ENCODE measurements around the genes KRTAP25-1, KRTAP23-1, KRTAP22-2, KRTAP6-1, KRTAP20-3 and KRTAP7-1.

- RRBS: no CpG with 5 or more reads among the region's 5 CpGs
These were observed 180.5 kb downstream of the N6AMT1 start for GRCh38 chr21:28704718-28705074.

DNA sequence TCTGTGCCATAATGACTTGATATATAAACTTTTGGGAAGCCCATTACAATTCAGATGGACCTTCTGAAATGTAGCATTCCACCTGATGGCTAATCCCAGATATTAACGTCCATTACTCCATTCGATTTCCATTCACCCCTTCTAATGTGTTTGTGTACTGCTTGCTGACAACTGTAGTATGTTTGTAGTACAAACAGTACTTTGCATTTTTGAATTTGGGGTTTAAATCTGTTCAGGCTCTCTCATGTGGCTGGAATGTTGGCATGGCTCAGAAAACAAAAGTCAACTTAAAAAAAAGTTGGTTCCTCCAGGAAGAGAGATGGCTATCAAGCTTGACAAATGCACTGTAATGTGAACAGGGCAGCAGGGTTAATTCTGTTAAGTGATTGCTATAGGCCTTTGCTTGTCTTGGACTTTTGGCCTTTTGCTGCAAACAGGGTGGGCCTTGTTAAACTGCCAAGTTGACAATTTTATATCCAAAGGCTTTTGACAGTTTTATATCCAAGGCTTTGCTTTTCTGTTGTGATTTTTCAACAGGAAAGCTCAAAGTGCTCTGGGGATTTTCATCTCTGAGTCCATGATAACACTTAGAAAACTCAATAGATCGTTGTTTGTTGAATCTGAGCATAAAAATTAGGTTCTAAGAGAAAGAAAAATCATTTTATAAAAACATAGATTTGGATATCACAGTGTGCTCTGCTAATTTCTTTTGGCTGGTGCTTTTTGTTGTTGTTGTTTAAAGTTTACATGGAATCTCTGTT is 62.2 kb downstream of the N6AMT1 start:
- RRBS: no CpG with 5 or more reads among the region's 3 CpGs

- RRBS: no CpG with 5 or more reads among the region's 1 CpG
These were observed 48.5 kb downstream of the N6AMT1 start for GRCh38 chr21:28836634-28837002.

GRCh38 chr21:28922207-28922831 is 37.2 kb upstream of the N6AMT1 start:
- RRBS: no CpG with 5 or more reads among the region's 10 CpGs

- RRBS: 71% methylated on average over 5 of the region's 46 CpGs
These were observed 7.5 kb upstream of the LTN1 start for GRCh38 chr21:29000055-29000734.

DNA sequence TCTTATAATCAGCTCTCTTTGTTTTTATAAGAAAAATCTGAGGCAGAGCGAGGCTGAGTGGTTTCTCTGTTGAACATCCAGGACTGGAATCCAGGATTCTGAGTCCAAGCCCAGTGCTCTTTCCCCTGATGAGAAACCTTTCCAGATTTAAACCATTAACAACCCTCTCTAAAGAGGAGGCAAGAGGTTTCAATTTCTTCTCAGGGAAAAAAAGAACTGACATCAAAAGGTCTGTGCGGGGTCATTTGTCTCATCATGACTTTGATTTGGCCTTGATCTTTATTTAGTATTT is 18.6 kb upstream of the CCT8 start:
- RRBS: no CpG with 5 or more reads among the region's 2 CpGs

GRCh38 chr21:29307906-29308494 is 9.3 kb downstream of the BACH1 start:
- RRBS: no CpG with 5 or more reads among the region's 2 CpGs

DNA sequence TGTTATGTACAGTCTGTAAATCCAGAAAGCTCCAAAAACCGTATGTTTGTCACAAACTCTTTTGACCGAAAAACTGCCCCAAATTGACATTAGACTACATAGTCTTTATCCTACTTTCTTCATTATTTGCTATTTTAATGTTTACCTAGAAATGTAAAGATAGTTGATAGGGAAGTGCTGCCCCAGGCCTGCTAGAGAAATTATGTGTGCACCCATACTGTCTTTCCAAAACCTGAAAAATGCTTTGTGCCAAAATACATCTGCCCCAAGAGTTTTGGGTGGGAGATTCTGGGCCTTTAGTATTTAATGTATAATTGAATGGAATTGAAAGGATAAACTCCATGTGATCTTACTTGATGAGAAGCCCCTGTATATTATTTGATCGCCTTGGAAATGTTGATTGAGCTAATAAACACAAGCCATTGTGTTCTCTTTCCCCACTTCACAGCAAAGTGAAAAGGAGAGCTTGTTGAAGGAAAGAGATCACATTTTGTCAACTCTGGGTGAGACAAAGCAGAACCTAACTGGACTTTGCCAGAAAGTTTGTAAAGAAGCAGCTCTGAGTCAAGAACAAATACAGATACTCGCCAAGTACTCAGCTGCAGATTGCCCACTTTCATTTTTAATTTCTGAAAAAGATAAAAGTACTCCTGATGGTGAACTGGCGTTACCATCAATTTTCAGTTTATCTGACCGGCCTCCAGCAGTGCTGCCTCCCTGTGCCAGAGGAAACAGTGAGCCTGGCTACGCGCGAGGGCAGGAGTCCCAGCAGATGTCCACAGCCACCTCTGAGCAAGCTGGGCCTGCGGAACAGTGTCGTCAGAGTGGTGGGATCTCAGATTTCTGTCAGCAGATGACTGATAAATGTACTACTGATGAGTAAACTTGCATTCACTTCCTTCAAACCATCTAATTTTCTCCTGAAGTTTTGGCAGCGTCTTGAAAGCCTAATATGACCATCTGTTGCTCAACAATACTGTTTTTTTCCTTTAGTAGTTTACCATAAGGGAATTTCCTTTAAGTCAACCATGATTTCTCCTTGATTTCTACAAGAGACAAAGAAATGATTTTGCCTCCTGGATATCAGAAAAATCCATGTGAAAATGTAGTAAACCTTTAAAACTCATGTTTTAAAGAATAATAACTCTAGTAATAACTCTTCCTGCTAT is 43.6 kb downstream of the BACH1 start:
- RRBS: no CpG with 5 or more reads among the region's 12 CpGs

DNA sequence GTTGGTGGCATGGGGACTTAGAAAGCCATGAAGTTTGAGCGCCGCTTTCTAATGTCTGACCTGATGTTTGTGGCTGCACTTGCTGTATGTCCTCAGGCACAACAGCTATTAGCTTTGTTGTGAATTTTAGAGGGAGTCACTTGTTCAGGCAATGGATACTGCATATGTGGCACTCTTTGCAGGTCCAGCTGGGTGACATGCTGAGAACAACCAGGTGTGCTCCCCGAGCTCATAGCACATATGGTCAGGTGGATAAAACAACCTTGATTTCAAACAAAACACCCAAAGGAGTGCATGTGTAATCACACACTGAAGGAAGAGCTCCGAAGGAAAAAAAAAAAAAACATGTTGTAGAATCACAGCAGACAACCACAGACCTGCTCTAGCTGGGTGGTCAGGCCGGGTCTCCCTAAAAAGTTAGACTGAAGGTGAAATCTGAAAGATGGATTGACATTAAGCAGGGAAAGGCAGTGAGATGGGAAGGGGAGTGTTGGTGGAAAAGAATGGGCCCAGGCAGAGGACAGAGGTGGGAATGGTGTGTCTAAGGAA is 178.7 kb downstream of the BACH1 start:
- RRBS: no CpG with 5 or more reads among the region's 5 CpGs

DNA sequence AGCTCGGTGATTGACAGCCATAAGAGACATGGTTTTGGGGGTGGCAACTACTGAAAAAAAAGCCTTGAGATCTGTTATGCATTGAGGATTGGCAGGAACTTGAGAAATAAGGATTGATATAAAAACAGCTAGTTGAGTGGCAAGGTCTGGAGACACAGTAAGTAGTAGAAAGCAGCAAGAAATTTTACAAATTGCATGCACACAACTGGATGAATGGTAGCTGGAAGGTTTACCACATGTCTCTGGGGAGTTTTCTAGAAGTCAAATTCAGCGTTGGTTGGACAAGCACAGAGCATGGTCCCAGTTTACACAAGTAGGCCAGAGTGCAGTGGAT is at the start of gene KRTAP25-1:
TSS of gene KRTAP25-1 (minus strand) at position 106 of the 334 bp plus-strand sequence.
- RRBS: no CpG with 5 or more reads among the region's 2 CpGs

- RRBS: no CpG with 5 or more reads among the region's 2 CpGs
These were observed at the start of gene KRTAP23-1 for GRCh38 chr21:30348573-30348867. TSS of gene KRTAP23-1 (minus strand) at chr21:30348606.

DNA sequence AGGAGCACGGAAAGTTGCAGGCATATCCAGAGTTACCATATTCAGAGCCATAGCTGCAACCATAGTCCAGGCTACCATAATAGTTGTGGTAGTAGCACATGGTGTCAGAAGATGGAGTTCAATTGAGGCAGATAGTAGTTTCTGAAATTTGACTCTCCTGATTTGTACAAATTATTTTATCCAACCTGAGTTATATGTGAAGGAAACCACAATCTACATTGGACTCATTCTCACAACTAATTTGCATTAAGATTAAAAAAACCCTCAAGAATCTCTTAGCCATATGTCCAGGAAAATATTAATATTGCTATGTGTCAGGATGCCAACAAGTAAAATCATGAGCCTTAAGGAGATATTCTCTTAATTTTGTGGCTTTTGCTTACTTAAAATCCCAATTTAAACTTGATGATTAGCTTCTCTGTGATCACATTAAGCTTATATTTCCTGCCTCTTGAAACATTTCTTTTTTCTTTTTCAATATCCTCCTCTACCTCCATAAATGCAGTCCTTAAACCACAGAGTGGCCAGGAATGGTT is at the start of gene KRTAP22-2:
TSS of gene KRTAP22-2 (minus strand) at position 123 of the 536 bp plus-strand sequence.
- RRBS: no CpG with 5 or more reads among the region's 1 CpG

GRCh38 chr21:30613862-30614201 is at the start of gene KRTAP6-1:
TSS of gene KRTAP6-1 (minus strand) at chr21:30613930.
- RRBS: no CpG with 5 or more reads among the region's 2 CpGs

DNA sequence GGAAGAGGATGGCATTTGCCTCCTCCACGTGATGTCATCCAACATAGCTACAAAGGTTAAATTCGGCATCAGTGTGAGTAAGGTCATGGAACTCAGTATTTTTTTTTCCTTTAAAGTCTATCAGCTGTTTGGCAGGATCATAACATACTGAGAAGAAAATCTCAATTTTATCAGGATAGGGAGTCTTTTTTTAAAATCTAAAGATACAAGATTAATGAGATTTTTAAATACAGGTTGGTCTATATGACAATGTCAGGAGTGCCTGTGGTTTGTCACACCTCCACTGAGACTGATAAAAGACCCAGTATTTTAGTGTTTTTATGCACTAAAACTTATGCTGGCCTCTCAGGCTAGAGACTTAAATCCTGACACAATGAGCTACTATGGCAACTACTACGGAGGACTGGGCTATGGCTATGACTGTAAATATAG is at the start of gene KRTAP20-3:
TSS of gene KRTAP20-3 (plus strand) at position 349 of the 432 bp plus-strand sequence.
- RRBS: no CpG with 5 or more reads among the region's 3 CpGs

GRCh38 chr21:30829631-30829883 is at the start of gene KRTAP7-1:
TSS of gene KRTAP7-1 (minus strand) at chr21:30829759.
- RRBS: no CpG with 5 or more reads among the region's 2 CpGs

DNA sequence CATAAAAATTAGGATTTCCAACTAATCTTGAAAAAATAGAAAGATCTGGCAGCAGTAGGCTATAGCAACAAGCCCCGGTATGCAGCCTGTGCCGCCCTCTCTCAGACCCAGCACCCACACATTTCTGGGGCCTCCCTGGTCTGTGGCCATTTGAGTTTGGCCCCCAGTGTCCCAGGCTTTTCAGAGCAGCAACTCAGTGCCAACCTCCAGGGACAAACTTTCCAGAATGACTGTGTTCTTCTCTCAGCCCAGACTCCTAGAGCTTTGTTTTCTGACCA is 26.7 kb upstream of the TIAM1 start:
- RRBS: 70% methylated on average over 2 of the region's 2 CpGs

- RRBS: no CpG with 5 or more reads among the region's 16 CpGs
These were observed 4.3 kb upstream of the SOD1 start for GRCh38 chr21:31655095-31655604.

GRCh38 chr21:31668940-31669986 is 9.8 kb downstream of the SOD1 start:
- RRBS: no CpG with 5 or more reads among the region's 3 CpGs

DNA sequence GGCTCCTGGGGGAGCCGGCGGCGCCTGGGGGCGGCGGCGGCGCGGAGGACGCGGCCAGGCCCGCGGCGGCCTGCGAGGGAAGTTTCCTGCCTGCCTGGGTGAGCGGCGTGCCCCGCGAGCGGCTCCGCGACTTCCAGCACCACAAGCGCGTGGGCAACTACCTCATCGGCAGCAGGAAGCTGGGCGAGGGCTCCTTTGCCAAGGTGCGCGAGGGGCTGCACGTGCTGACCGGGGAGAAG is 796 bp downstream of the HUNK start:
- RRBS: no CpG with 5 or more reads among the region's 29 CpGs

GRCh38 chr21:31874723-31875660 is 2.2 kb downstream of the HUNK start:
- RRBS: no CpG with 5 or more reads among the region's 31 CpGs